ENCODE data around the gene GEMIN4.

DNA sequence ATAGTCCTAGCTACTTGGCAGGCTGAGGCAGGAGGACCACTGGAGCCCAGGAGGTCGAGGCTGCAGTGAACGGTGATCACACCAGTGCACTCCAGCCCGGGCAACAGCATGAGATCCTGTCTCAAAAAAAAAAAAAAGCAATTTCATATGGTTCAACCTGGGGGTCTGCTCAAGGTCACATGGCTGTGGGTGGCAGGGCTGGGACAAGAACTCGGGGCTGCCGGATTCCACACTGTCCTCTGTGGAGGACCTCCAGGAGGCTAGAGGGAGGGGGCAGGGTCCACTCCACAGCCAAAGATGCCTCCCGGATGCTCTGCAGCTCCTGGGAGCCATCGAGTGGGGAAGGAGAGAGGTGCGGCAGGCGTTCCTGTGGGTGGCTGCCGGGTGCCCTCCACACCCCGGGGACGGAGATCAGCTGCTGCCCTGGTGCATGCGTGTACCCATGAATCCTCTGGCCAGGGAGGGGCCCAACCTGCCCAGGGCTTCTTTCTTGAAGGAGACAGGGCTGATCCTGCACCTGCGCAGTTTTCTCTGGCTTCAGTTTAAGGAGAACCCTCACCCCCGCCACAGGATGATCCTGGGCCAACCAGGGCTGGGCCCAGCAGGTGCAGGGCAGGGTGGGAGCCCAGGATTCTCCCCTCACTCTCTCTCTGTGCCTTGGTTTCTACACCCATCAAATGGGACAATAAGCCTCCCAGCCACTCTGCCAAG is 33.4 kb upstream of the DOC2B start:
- RRBS: 41% methylated on average over 7 of the region's 15 CpGs

DNA sequence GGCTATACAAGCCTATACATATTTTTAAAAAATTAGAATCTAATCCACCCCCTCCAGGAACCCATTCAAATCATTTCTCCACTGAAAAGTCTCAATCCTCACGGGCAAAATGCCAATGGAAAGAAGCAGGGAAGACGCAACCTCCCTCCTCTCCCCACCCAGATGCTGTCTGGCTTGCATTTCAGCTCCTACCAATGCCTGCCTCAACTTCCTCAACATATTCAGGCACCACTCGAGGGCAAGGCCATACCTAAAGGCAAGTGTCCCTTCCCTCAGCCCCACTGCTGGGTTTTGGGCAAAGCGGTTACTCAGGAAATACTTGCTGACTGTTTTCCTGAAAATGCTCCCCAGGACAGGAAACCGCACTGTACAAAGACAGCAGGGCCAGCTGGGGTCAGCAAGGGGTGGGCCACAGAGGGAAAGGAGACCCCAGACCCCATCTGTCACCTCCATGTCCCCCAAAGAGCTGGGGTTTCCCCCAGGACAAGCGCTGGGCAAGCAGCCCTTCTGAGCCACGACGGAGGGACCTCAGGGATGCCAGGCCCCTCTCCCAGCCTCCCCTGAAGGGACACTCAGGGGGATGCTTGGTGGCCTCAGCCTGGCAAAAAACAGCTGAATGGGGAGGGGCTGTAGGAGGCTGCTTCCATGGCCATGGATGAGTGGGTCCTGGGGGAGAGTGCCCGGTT is 47.7 kb upstream of the DOC2B start:
- RRBS: no CpG with 5 or more reads among the region's 9 CpGs

DNA sequence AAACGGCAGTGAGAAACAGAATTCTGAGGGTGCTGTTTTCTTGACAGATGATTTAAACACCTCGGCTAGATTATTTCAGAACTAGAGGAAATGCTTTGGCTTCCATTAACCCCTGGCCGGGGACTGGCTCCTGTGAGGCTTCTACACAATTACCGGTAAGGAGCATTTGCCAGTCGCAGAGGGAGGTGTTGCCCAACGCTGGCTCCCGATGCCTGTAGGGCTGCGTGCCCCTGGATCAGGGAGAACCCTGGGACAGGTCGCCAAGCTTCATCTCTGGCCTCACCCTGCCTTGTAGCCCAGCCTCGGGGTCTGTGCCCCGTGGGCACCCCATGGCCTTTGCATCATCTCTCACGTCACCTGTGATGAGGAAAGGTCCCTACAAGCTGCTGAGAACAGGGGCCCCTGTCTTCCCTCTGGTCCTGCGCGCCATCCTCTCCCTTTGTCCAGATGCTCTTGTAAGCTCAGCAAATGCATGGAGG is 85.3 kb upstream of the DOC2B start:
- RRBS: no CpG with 5 or more reads among the region's 14 CpGs

- RRBS: no CpG with 5 or more reads among the region's 30 CpGs
These were observed 21.4 kb downstream of the RPH3AL start for GRCh38 chr17:330931-331927.

GRCh38 chr17:335908-337013 is 16.3 kb downstream of the RPH3AL start:
- RRBS: 25% methylated on average over 3 of the region's 45 CpGs

DNA sequence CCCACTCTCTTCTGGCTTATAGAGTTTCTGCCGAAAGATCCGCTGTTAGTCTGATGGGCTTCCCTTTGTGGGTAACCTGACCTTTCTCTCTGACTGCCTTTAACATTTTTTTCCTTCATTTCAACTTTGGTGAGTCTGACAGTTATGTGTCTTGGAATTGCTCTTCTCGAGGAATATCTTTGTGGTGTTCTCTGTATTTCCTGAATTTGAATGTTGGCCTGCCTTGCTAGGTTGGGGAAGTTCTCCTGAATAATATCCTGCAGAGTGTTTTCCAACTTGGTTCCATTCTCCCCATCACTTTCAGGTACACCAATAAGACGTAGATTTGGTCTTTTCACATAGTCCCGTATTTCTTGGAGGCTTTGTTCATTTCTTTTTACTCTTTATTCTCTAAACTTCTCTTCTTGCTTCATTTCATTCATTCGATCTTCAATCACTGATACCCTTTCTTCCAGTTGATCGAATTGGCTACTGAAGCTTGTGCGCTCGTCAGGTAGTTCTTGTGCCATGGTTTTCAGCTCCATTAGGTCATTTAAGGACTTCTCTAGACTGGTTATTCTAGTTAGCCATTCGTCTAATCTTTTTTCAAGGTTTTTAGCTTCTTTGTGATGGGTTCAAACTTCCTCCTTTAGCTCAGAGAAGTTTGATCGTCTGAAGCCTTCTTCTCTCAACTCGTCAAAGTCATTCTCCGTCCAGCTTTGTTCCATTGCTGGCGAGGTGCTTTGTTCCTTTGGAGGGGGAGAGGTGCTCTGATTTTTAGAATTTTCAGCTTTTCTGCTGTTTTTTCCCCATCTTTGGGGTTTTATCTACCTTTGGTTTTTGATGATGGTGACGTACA is 75.7 kb downstream of the VPS53 start:
- RRBS: no CpG with 5 or more reads among the region's 15 CpGs

DNA sequence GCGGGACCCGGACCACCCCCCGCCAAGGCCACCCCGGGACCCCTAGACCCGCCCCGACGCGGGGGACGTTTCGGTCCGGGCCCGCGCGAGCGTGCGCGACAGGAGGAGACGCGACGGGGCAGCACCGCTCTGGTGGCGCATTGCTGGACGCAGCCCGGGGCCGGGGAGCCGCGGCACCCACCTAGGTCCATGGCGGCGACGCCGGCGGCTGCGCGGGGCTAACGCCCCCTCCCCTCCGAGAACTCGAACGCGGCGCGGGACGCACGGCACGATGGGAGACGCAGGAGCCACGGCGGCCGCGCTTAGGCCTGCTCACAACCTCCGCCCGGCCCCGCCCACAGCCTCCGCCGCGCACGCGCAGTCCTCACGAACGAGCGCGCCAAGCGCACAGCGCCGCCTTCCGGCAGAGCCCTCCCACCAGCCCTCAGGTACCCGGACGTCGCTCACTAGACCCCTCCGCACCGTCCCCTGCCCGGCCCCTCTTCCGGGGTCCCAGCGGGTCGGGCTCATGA is at the start of gene GEMIN4:
TSS of gene GEMIN4 (minus strand) at position 313 of the 512 bp plus-strand sequence.
- RRBS: 2% methylated on average over 48 of the region's 74 CpGs

DNA sequence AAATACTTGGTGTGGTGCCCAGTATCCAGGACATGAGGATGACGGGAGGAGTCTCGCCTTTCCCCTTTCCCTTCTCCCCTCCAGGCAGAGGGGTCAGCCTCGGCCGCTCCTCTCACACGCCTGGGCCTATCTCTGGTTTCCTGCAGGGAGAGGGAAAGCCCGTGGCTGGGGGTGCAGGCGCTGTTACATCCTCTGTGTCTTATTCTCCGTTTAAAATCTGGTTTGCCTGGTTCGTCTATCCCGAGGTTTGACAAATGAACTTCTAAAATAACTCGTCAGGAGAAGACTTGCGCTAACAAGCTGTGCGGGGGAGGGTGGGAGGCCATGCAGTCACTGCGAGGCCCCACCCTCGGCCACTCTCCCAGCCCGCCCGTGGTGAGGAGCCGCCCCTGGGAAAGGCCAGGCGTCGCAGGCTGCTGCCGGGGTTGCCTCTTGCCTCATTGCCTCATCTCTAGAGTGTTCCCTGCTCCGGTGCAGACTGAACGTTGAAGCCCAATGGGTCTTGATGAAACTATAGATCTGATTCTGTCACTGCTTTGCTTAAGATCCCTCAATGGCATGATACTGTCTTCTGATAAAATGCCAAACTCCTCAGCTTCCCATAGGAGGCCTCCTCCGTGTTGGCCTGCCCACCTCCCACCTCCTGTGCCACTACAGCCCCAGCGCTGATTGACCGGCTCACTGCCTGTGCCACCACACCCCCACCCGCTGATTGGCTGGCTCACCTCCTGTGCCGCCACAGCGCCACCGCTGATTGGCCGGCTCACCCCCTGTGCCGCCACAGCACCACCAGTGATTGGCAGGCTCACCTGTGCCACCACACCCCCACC is 7.9 kb downstream of the MRM3 start:
- RRBS: 52% methylated on average over 2 of the region's 32 CpGs

GRCh38 chr17:868881-869513 is 86.8 kb downstream of the MRM3 start:
- RRBS: no CpG with 5 or more reads among the region's 11 CpGs

DNA sequence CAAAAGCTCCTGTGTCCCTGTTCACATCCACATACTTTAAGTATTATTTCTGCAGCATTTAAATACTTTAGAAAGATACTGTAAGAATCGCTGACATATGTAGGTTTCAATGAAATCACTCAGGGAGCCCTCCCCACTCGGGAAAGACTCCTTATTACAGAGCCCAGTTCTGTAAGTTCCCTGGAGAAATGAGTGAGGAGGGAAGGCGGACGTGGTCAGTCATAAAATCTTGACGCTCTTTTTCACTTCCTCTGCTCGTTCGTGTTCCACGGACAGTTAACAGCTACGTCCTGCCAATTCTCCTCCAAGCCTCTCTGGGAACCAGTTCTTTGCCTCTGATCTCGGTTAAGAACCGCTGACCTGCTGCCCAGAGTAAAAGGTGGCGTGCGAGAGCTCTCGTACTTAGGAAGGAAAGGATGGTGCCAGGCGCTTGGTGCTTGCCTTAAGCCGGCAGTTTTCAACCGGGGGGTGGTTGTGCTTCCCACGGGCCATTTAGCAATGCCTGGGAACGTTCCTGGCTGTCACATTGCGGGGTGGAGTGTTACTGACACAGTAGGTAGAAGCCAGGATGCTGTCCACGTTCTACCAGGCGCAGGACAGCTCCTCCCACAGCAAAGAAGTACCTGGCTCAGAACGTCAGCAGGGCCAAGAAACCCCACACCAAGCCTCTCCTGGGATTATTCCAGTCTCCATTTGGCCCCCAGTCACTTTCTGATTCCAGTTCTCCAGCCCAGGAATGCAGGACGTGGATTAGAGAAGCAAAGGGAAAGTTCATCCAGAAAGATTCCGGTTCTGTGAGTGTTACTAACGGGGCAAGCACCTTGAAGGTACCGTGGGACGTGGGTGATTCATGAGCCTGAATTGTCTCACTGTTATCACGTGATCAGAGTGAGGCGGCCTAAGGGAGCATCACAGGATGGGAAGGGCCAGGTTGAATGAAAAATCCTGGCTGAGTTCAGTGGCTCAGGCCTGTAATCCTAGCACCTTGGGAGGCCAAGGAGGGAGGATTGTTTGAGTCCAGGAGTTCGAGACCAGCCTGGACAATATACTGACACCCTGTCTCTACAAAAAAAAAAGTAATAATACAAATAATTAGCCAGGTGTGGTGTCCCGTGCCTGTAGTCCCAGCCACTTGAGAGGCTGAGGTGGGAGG is 87.7 kb downstream of the MRM3 start:
- RRBS: no CpG with 5 or more reads among the region's 32 CpGs

GRCh38 chr17:921019-921532 is 58.5 kb downstream of the NXN start:
- RRBS: 82% methylated on average over 5 of the region's 17 CpGs

GRCh38 chr17:1098305-1098660 is 81.5 kb downstream of the ABR start:
- RRBS: no CpG with 5 or more reads among the region's 8 CpGs

- RRBS: 2% methylated on average over 9 of the region's 34 CpGs
These were observed 70.2 kb downstream of the ABR start for GRCh38 chr17:1109528-1109959.

GRCh38 chr17:1111223-1112233 is 68.3 kb downstream of the ABR start:
- RRBS: 82% methylated on average over 2 of the region's 22 CpGs

GRCh38 chr17:1143525-1143866 is 36.3 kb downstream of the ABR start:
- RRBS: no CpG with 5 or more reads among the region's 7 CpGs

DNA sequence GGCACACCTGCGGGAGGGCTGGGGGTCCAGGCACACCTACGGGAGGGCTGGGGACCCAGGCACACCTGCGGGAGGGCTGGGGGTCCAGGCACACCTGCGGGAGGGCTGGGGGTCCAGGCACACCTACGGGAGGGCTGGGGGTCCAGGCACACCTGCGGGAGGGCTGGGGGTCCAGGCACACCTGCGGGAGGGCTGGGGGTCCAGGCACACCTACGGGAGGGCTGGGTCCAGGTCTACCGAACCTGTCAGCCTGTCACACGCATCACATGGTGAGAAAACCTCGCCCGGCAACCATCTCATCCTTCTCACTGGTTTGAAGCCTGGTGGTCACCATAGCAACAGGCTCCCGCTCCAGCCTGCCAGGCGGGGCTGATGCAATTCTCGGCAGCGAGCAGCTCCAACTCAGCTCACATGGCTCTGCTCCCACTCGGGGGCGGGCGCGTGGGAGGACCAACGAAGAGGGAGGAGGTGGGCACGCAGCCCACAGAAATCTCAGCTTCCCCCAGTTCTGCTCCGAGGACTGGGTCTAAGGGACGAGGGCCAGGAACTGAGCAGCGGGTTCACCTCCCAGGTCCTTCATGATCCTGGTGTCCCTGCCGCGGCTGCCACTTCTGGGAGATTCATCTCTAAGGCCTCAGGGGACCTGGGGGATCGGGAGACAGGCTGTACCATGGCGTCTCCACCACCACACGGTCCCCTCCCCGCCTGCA is 26.0 kb downstream of the ABR start:
- RRBS: no CpG with 5 or more reads among the region's 31 CpGs

GRCh38 chr17:1190475-1190932 is 10.7 kb upstream of the ABR start:
- RRBS: no CpG with 5 or more reads among the region's 14 CpGs

DNA sequence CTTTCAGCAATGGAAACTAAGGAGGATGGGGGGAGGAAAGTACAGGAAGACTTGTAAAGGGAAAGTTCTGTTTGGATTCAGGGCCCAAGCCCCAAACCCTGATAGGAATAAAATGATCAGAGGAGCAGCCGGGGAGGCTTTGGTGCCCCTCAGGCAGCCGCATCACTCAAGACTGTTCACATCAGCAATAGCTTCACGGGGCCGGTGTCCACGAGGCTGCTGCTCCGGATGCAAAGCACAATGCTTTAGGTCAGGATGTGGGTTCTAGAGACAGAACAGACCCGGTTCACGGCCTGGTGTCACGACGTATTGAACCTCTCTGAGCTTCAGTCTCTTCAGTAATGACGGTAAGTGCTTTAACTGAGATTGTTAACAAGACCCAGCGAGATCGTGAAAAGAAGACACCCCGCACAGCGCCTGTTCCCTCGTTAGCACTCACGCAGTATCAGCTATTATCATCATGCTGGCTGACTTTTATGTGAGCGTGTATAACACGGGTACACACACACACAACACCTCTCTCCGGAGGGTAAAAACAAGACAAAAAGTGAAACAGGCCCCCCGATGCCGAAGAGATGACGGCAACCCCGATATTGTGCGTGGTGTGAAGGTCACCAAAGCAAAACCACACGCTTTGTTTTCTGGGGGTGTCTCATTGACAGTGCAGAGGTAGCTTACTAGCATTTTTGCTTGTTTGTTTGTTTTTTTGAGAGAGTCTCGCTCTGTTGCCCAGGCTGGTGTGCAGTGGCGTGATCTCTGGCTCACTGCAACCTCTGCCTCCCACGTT is 21.4 kb upstream of the ABR start:
- RRBS: 47% methylated on average over 6 of the region's 29 CpGs

- RRBS: no CpG with 5 or more reads among the region's 22 CpGs
These were observed 16.6 kb upstream of the BHLHA9 start for GRCh38 chr17:1253642-1254112.

- RRBS: no CpG with 5 or more reads among the region's 10 CpGs
These were observed 7.2 kb downstream of the TRARG1 start for GRCh38 chr17:1286693-1287088.

Measured in hTERT-HM (cell line).